SK-N-DZ (cell line): ENCODE data around the genes PSTK and IKZF5.

DNA sequence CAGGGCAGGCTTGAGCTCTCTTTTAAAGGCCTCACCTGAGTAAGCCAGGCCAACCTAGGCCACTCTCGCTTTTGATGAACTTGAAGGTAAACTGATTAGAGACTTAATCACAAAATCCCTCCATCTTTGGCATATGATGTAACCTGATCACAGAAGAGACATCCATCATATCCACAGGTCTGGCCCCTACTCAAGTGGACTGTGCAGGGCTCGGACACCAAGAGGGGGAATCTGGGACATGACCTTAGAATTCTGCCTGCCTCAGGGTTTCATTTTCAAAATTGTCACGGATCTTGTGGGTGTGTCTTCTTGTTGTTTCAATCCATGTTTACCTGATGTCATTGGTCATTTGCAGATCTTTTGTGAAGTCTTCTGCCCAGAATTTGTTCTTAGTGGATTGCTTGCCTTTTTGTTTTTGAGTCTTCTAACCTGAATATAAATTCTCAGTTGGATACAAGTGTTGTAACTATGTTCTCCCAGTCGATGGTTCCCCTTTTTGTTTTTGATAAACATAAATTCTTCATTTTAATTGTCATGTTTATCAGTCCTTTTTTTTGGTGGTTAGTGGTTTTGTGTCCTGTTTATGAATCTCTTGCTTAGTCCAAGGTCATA, 5.8 kb upstream of the ARMS2 start:
RAMPAGE:
- cytosol, long total RNA: no peak
- nucleus, long total RNA: no peak

RAMPAGE:
- cytosol, long total RNA: no peak
- nucleus, long total RNA: no peak
Measured at GRCh38 chr10:122474162-122474785, 12.9 kb downstream of the HTRA1 start.

GRCh38 chr10:122515723-122515966, 44.9 kb upstream of the DMBT1 start:
RAMPAGE:
- cytosol, long total RNA: no peak
- nucleus, long total RNA: no peak

DNA sequence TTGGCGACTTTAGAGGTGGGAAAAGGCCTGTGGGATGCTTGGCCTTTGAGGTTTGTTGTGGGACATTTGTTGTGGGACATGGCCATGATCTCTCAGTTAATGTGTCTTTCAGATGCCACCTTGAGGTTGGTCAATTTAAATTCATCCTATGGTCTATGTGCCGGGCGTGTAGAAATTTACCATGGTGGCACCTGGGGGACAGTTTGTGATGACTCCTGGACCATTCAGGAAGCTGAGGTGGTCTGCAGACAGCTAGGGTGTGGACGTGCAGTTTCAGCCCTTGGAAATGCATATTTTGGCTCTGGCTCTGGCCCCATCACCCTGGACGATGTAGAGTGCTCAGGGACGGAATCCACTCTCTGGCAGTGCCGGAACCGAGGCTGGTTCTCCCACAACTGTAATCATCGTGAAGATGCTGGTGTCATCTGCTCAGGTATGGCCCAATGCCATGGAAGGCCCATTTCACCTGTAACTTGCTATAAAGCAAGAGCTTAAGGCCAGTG, 41.8 kb upstream of the SPADH start:
RAMPAGE:
- cytosol, long total RNA: no peak
- nucleus, long total RNA: no peak

RAMPAGE:
- cytosol, long total RNA: start-site peak on the plus strand at chr10:122980382-122980482, 83 and 84 reads in 2 replicates
- nucleus, long total RNA: start-site peak on the plus strand at chr10:122980742-122980862, 13 and 6 reads in 2 replicates
Measured at GRCh38 chr10:122979942-122981170, at the start of gene PSTK. Gene PSTK, plus strand, starts transcription at chr10:122980401.

GRCh38 chr10:122986179-122986974, 6.2 kb downstream of the PSTK start:
RAMPAGE:
- cytosol, long total RNA: no peak
- nucleus, long total RNA: no peak

DNA sequence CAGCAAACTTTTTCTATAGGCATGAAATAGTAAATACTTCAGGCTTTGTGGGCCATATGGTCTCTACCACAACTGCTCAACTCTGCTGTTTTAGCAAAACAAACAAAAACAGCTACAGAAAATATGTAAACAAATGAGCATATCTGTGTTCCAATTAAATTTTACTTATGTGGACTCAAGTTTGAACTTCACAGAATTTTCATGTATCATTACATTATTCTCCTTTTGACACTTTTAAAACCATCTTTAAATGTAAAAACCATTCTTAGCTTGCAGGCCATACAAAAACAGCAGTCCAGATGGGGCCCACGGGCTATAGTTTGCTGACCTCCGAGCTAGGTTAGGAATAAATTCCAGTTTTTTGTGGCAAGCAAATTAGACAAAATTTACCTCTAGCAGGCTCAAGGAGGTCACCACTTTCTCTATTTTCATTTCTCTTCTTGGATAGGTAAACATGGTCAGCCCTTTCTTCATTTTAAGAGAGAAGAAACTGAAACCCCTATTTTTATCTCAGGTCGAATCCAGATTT, 10.9 kb downstream of the IKZF5 start:
RAMPAGE:
- cytosol, long total RNA: no peak
- nucleus, long total RNA: no peak

GRCh38 chr10:123007858-123008935, at the start of gene IKZF5:
Gene IKZF5, minus strand, starts transcription at chr10:123008795.
RAMPAGE:
- cytosol, long total RNA: start-site peak on the minus strand at chr10:123008793-123008826, 94 and 197 reads in 2 replicates
- nucleus, long total RNA: start-site peak on the minus strand at chr10:123008751-123008837, 39 and 23 reads in 2 replicates

DNA sequence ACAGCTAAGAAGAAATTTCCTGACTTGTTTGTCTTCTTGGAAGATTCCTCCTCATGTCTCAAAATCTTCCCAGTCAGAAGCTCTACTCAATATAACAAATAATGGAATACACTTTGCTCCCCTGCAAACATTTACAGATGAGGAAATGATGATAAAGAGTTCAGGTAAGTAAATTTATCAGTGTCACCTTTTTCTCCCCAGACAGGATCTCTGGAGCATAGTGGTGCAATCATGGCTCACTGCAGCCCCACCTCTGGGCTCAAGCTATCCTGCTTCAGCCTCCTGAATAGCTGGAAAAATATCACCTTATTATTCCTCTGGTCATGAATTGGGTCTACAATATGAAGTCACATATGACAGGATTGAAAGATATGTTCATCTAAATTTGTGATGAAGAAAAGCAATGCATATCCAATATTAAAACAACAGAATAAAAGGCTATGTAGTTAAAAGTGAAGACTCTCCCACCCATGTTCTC, 25.6 kb downstream of the ACADSB start:
RAMPAGE:
- cytosol, long total RNA: no peak
- nucleus, long total RNA: no peak

DNA sequence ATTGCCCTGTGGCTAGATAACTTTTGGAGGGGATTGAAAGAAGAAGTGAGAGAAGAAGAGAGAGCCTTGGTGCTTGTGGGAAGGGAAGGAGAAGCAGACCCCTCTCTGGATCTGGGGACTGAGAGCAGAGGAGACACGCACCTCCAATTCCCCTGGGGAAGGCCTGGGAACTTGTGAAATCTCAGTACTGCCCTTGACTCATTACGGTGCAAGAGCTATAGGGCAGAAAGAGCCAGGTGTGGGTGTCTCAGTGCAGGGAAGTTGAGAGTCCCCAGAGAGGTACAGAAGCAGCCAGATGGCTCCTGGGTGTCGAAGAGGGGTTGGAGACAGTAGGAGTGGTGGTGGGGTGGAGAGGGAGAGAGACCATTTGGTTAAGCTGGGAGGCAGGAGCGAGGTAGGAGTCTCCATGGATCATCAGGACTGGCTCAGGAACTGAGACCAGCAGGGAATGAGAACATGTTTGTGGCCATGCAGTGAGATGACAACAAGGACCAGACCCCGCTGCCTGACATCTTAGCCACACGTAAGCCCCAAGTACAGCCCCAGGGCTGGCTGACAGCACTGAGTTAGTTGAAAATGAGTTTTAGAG, 238.1 kb downstream of the BUB3 start:
RAMPAGE:
- cytosol, long total RNA: no peak
- nucleus, long total RNA: no peak

RAMPAGE:
- cytosol, long total RNA: no peak
- nucleus, long total RNA: no peak
Measured at GRCh38 chr10:123863958-123864529, 27.6 kb downstream of the CPXM2 start.

DNA sequence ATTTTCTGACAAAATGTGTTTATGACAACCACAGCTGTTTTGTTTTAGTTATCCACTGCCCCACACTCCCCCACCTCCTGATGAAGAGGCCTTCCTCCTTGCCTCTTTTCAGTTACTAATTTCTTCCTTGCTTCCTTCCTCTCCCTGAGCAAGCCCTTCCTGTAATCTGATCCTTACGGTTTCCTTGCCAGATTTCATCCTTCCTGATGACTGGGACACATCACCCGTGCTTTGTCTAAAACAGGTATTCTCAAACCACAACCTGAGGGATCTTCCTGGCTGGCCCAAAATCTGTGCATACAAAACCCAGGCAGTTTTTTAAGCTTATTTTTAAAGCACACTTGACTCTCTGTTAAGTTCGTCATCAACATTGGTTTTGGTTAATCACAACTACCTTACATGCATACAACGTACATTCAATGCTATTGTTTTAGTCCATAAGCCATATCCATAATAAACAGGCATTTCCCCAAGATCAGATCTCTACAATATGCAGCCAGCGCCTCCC, 39.3 kb downstream of the CHST15 start:
RAMPAGE:
- cytosol, long total RNA: no peak
- nucleus, long total RNA: no peak

DNA sequence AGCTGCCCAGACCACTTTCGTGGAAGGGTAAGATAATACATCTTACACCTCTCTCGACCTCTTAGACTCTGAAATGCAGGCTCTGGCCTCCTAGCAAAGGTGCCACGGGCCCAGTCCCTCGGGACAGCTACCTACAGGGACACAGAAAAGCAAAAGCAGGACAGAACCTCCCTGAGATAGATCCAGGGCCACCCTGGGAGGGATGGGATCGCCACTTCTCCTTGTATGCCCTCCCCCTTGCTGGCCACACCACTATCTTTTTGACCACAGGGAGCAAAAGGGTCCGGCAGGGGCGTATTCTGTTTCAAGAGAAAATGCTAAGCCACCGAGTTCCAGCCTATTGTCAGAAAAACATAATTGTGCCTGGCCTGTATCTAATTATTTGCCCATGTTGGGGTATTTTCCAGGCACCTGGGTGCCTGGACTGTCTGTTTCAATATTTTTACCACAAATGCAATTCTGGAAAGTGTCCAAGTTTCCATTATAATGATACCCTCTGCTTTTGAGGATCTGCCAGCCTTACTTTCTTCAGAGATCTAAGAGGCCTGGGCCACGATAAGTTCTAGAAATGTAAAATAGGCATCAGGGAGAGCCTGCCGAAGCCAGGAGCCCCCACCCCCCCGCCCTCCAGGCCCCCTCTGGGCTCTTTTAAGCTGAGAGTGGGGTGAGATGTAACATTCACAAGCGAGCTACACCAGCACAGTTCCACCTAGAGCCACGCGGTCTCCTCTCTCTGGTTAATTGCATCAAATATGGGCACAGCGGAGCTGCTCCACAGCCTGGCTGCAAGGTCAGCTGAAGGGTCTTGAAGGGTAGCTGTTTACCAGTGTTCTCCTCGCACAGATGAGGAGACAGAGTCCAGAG, 6.1 kb downstream of the CHST15 start:
RAMPAGE:
- cytosol, long total RNA: no peak
- nucleus, long total RNA: no peak

DNA sequence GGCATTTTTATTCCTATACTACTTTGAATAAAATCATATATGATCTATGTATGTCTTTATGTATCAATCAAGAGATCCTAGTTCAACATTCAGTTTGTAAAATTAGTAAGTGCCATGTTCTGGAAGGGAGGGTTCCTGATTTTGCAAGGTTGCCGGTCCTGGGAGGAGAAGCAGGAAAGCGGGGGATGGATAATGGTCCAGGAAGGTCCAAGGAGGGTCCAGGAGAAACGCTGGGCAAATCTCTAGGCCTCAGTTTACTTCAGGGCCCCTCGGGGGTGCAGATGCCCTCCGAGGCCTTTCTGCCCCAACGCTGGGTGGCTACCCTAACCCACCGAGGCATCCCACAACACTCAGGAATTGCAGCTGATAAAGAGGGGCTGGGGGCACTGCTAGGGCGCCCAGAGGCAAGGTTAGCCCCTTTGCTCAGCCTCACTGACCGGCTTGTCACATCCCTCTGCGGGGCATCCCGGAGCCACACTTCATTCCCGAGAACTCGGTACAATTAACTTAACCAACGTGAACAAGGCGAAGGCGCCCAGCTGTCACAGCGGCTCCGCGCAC, 2.1 kb downstream of the CHST15 start:
RAMPAGE:
- cytosol, long total RNA: no peak
- nucleus, long total RNA: no peak

RAMPAGE:
- cytosol, long total RNA: no peak
- nucleus, long total RNA: no peak
Measured at GRCh38 chr10:124138408-124138681, 44.9 kb upstream of the CHST15 start.

DNA sequence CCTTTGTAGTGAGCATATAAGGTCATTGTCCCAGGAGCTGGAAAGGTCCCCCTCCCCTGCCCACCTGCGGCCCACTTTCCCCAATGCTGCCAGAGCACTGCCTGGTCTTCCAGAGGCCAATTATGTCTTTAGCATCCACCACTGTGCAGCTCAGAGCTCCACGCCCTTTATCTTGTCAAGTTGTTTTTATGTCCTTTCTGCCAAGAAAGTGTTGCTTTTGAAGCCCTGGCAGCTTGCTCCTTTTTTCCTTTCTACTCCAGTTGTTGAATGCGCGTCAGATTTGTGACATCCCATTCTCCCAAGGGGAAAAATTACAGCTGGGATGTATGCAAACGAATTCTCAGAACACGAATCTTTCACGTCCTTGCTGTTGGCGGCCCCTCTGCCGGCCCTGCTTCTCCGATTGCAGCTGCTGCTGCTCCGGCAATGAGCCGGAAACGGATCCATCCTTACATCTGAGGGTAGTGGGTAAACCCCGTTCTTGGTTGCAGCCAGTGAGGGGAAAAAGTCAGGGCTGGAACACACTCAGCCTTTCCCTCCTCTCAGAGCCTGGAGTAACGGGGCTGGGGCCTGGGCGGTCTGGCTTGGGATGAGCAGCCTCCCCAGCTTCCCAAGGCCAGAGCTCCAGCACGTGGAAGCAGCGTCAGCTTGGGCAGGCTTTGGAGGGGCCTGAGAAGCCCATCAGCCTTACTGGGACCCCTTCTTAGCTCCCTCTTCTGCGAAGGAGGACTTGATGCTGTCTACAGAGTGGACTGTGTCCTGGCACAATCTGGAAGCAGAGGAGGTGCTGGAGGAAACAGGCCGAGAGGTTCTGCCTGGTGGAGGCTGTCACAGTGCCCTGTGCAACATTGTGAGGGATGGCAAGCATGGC, 78.9 kb upstream of the CHST15 start:
RAMPAGE:
- cytosol, long total RNA: no peak
- nucleus, long total RNA: no peak

RAMPAGE:
- cytosol, long total RNA: no peak
- nucleus, long total RNA: no peak
Measured at GRCh38 chr10:124315625-124316102, 103.1 kb downstream of the OAT start.

DNA sequence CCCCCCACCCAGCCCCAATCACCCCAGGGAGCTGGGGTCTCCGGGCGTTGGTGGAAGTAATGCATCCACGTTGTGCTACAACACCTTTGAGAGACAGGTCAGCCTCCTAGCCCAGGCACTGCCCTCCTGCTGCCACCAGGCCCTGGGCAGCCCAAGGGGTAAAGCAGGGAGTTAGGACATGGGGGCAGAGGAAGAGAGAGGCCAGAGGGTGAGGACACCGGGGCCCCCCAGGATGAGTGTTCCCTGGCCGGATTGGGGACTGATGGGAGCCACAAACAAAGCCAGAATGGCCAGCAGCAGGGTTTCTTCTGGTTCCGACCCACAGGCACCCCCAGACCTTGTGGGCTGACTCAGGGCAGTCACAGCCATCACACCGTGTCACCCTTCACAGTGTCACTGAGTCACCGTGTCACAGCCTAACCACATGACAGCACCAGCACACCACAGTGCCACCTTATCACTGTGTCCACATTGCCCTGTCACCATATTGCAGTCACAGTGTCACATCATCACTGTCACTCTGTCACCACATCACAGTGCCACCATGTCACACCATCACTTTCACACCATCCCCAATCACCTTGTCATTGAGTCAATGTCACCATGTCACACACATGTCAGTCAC, 77.1 kb downstream of the OAT start:
RAMPAGE:
- cytosol, long total RNA: no peak
- nucleus, long total RNA: no peak

RAMPAGE:
- cytosol, long total RNA: no peak
- nucleus, long total RNA: no peak
Measured at GRCh38 chr10:124378822-124379411, 39.8 kb downstream of the OAT start.

DNA sequence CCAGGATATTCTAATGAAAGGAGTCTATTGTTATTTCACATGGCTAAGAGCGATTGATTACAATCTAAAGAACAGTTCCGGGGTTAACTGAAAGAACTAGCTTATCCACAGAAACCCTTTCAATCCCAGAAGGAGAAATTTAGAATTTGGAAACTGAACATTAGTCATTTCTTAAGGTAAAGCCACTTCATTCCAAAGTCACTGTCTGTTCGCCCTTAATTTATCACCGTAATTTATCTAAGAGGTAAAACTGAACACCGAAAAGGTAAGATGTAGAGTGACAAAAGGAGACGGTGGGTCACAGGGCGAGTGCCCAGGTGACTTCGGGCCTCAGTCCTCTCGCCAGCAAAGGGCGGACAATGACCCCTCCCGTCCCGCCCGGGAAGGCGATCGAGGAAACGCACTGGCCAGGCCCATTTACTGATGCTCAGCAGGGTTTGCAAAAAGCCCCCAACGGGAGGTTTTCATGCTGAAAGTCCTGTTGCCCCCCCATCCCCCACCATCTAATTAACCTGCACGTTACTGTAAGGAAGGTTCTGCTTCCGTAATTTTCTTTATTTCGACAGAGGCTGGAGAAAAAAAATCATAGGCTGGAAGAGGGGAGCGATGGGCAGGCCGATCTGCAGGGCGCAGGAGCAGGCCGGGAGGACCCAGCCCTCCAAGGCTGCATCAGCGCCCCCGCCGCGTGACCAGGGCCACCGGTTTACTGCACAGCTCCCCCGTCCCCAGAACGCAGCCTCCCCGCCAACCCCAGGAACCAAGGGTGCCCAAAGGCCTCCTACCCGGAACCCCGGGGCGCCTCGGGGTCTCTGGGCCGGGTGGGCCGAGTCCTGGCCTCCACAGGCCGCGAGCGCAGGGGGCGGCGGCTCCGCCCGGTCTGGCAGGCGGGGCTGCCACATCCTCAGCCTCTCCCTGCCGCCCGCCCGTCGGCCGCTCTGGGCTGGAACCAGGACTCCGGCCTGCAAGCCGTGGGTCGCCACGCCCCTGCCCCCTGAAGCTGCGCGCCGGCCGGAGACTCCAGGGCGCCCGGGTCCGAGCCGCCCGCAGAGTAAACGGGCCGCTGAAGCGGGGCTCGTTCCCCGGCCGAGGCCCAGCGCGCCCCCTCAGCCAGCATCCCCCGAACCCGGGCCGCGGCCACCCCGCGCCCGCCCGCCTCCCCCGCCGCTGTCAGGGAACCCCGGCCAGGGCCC, 682 bp downstream of the OAT start:
RAMPAGE:
- cytosol, long total RNA: no peak
- nucleus, long total RNA: no peak